Spleen (tissue), 7 donors: ENCODE data around the genes BCL2, VPS4B and SERPINB5.

- PRO-cap, 4 experiments: no peak in any of the 4 experiments
- RAMPAGE, long total RNA, 4 experiments: no peak in any of the 4 experiments
These were observed 16.5 kb downstream of the ZCCHC2 start for GRCh38 chr18:62538939-62540140.

DNA sequence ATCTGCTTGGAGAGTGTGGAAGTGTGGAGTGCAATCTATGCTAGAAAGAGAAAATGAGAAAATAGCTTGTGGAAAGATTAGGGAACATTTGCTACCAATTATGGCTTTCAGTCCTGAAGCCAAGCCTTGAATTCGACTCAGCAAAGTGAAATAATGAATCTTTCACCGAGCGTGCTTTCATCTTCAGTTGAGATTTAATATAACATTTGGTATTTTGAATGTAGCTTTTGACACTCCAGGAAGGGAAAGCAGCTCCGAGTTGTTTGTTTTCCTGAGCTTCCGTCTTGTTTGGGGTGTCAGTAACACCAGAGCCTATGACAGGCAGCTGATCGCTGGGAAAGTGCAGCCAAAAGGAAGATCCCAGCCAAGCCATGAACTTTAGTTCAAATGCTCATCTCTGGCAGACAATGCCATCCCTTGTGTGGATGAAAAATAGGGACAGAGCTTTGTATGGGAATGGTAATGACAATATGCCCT is 25.1 kb upstream of the PHLPP1 start:
- PRO-cap, 4 experiments: no peak in any of the 4 experiments
- RAMPAGE, long total RNA, 4 experiments: no peak in any of the 4 experiments

GRCh38 chr18:62714625-62715432 is 512 bp upstream of the PHLPP1 start:
- PRO-cap, 4 experiments: peak in 4 of 4 experiments; most common plus-strand start chr18:62715364 (in 2); most common minus-strand start chr18:62715146 (in 2)
- RAMPAGE, long total RNA, 4 experiments: no peak in any of the 4 experiments

DNA sequence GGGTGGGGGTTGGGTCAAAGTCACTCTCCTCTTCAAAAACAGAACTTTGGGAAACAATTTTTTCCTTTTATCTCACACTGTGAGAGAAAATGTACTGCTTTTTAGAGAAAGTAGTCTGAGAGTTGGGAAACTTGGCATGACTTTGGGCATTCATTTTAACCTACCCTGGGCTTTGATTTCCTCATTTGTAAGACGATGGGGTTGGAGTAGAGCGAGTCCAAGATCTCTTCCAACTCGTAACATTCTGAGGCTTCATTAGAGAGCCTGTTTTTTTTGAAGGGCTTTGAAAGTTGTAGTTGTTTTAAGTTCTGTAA is 8.3 kb downstream of the PHLPP1 start:
- PRO-cap, 4 experiments: no peak in any of the 4 experiments
- RAMPAGE, long total RNA, 4 experiments: no peak in any of the 4 experiments

DNA sequence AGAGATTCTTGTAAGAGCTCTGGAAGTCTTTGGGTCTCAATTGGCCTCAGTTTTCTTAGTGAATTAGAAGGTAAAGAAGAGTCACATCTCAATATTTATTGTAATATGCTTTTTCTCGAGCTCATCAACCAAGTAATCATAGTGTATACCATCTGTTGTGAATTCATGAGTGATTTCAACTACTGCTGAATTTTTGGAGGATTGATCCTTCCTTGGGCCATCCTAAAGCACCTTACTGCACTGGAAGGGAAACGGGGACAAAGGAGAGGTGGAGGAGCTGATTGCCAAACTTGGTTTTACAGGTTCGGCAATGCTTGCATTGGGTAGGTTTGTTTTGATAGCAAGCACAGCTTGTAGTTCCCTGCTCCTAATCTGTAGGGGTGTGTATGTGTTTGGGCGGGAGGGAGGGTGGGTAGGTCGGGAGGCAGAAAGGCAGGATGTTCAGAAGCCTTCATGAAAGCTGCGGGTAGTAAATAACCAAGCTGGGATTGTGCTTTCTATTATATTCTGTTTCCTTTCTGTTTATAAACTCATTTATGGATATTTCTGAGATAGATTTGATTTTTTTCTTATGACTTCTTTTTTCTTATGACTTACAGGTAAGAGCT is 24.5 kb downstream of the PHLPP1 start:
- PRO-cap, 4 experiments: no peak in any of the 4 experiments
- RAMPAGE, long total RNA, 4 experiments: no peak in any of the 4 experiments

DNA sequence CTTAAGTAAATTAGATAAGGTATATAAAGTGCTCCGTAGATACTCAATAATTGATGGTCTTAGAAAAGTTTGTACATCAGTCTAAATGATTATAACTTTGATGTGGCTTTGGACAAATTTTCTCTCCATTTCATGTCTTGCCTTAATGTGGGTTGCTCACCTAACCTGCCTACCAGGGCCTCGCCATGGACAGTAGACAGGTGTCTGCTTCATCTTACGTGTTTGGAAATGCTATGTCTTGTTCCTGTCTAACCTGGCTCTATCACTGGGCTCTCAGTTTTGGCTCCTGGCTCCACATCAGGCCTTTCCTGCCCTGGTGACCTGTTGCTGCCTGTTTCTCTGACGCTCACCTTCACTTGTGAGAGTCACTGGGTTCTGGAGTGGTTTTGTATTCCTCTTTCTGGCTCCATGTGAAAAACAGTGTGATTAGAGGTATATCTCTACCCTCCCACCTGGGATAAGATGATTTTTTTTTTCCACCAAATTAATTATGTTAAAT is 65.9 kb downstream of the PHLPP1 start:
- PRO-cap, 4 experiments: no peak in any of the 4 experiments
- RAMPAGE, long total RNA, 4 experiments: no peak in any of the 4 experiments

GRCh38 chr18:62991793-62992427 is 276.6 kb downstream of the PHLPP1 start:
- PRO-cap, 4 experiments: no peak in any of the 4 experiments
- RAMPAGE, long total RNA, 4 experiments: no peak in any of the 4 experiments

- PRO-cap, 4 experiments: no peak in any of the 4 experiments
- RAMPAGE, long total RNA, 4 experiments: no peak in any of the 4 experiments
These were observed 219.8 kb downstream of the BCL2 start for GRCh38 chr18:63099780-63100084.

DNA sequence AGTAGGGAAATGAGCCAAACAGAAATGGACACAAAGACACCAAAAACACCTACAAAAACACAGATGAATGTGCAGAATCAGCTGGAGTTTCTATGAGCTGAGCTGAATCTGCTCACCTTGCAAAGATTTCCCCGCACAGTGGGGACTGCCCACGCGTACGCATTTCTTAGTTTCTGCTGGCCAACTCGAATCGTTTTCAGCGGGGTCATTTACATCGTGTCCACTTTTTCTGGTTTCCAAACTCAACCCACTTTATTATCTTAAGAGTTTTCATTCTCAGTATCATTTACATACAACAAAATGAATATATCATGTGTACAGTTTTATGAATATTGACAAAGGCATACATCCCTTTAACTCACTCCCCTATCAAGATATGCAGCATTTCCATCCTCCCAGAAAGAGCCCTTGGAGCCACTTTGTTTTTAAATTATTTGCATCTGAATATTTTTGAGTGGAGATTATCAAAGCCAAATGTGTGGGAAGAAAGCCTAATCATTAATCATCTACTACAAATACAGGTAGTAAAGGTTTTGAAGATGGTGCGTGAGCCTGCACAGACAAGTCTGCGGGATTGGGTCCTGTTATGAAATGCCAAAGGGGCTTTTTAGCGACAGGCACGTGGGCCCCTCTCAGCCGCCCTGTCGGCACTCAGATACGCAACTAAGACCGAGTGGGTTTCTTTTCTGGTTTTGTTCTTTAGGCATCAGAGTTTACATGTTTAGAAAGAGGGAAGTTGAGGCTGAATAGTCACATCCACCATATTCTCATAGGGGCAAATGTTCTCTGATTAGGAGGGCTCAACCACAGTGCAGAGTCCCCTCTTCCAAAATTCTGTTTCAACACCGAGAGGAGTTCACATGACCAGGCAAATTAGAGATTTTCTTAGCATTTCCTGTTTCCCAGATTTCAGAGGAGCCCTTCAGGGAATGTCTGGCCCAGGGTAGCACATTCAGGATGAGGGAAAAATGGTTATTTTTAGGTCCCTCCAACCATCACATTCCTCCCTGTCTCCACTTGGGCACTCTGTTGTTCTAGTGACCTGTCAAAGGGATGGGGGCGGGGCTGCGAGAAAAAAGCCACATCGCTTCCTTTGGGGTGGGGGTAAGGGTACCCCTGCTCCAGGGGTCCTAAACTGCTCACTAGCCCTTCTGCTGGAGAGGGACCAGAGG is 159.5 kb downstream of the BCL2 start:
- PRO-cap, 4 experiments: peak in 4 of 4 experiments; most common plus-strand start position 724 of the sequence (in 2); most common minus-strand start position 665 of the sequence (in 4)
- RAMPAGE, long total RNA, 4 experiments: no peak in any of the 4 experiments

GRCh38 chr18:63178200-63179062 is 141.1 kb downstream of the BCL2 start:
- PRO-cap, 4 experiments: no peak in any of the 4 experiments
- RAMPAGE, long total RNA, 4 experiments: no peak in any of the 4 experiments

DNA sequence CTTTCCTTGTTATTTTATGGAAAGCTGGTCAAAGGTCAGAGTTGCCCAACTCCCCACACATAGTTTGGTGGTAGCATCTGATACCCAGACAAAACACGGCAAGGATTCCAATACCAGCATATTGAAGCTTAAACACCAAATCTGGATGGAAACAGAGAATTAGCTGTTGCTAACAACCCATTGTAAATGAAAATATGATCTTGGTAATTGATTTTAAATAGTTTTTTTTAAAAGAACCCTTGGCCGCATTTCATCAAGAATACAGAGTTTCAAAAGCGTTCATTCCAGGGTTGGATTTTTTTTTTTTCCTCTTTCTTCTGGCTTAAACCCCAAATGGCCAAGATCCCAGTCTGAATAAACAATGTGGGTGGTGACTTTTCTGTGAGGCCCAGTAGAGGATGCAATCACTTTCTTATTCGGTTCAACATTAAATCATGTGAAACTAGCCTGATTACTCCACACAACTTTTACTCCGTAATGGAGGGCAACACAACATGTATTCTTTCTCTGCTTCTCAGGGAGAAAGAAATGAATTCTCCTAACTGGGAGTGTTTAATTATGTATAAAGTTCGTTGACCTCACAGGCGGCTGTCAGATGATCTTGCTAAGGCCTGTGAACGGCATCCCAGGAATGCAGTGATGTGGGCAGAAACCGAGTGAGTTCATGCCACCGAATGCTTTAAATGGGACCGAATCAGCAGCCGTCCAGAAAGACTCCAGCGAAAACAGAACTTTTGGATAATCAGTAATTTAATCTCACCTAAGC is 81.7 kb downstream of the BCL2 start:
- PRO-cap, 4 experiments: peak in 1 of 4 experiments; most common plus-strand start position 439 of the sequence (in 1)
- RAMPAGE, long total RNA, 4 experiments: no peak in any of the 4 experiments

DNA sequence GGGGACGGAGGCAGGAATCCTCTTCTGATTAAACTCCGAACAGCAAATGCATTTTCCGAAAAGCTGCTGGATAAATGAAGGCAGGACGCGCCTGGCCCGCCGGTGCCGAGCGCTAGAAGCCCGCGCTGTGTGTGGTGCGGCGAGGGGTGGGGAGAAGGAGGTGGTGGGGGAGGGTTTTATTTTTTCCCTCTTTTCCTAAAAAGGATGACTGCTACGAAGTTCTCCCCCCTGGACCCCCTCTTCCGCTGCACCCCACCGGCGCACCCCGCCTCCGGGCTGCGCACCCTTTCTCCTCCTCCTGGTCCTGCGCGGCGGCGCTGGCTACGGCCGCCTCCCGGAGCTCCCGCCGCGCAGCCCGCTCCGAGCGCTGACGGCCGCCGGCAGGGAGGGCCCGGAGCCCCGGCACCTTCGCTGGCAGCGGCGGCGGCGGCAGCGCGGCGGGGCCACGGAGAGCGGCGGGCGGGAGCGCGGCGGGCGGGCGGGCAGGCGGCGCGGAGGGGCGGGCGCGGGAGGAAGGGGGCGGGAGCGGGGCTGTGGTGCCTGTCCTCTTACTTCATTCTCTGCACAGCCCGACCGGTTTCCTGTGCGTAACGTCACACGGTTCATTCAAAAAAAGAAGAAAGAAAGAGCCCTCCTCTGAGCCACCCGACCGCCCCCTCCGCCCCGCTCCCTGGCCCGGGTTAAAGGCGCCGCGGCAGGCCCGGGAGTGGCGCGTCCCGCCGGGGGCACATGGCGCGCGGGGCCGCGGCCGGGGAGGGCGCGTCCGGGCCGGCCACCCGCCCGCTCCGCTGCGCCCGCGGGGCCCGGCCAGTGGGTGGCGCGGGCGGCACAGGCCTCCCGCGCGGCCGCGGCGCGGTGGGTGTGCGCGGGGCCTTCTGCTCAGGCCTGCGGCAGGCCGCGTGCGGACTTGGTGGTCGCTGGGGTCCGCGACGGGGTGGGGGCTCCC is at the start of gene BCL2:
BCL2 (minus strand) TSS at position 148 of the 946 bp plus-strand sequence.
- PRO-cap, 4 experiments: peak in 4 of 4 experiments; most common plus-strand start position 683 of the sequence (in 4); most common minus-strand start position 48 of the sequence (in 3)
- RAMPAGE, long total RNA, 4 experiments: start-site peak on the minus strand in 2 of 4 experiments, centred at positions 136 to 140 of the sequence, 151 to 349 reads per replicate

- PRO-cap, 4 experiments: no peak in any of the 4 experiments
- RAMPAGE, long total RNA, 4 experiments: no peak in any of the 4 experiments
These were observed 10.7 kb downstream of the KDSR start for GRCh38 chr18:63356234-63356743.

DNA sequence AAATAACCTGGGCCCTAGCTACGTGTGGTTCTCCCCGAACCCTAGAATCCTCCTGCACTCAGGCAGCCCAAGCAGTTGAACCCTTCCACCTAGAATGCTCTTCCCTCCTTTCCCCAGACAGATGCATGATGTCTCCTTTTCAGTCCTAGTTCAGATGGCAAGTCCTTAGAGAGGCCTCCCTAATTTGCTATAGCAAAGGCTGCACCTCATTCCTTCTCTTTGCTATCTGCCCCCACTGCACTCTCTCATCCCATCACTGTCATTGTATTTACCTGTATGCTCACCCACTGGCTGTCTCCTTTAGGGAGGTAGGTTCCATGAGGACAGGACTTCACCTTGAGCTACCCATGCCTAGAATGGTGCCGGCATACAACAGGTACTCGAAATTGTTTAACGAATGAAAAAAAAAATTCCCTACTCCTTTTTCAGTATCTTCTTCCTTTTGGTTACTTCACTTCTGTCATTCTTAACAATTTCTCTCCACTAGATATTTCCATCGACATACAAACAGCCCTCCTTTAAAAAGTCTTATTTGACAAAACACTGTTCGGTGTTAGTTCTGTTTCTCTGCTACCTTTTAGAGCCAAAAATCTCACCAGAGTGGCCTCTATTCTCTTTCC is 5.5 kb downstream of the VPS4B start:
- PRO-cap, 4 experiments: no peak in any of the 4 experiments
- RAMPAGE, long total RNA, 4 experiments: no peak in any of the 4 experiments

DNA sequence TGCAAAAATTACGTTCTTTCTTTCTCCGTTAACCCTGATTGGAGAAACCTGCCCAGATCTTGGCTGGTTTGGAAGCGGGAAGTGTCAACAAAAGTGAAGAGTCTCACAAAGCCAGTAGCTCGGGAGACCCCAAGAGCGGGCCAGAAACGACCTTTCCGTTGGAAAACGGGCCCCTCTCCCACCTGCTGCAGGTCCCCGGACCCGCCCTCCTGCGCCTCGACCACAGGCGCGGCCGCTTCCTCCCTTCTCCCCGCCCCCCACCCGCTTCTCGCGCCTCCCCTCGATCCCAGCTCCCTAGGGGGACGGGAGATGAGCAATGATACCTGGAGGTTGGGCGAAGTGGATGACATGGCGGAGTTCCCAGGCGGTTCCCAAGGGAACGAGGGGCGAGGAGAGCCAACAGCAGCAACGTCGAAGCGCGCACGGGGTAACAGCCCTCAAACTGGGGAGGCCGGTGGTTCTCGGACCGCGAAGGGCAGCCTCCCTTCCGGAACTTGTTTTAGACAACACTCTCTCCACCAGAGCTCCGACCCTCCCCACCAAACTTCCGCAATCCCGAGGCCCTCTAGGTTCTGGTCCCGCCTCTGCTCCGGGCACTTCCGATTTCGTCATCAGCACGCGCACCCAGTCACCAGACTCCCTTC is at the start of gene VPS4B:
VPS4B (minus strand) TSS at position 567 of the 644 bp plus-strand sequence.
- PRO-cap, 4 experiments: peak in 4 of 4 experiments; most common plus-strand start position 297 of the sequence (in 1); most common minus-strand start position 538 of the sequence (in 3)
- RAMPAGE, long total RNA, 4 experiments: start-site peak on the minus strand in 4 of 4 experiments, centred at positions 518 to 532 of the sequence, 836 to 1,245 reads per replicate

GRCh38 chr18:63427416-63427792 is 5.1 kb upstream of the VPS4B start:
- PRO-cap, 4 experiments: no peak in any of the 4 experiments
- RAMPAGE, long total RNA, 4 experiments: no peak in any of the 4 experiments

DNA sequence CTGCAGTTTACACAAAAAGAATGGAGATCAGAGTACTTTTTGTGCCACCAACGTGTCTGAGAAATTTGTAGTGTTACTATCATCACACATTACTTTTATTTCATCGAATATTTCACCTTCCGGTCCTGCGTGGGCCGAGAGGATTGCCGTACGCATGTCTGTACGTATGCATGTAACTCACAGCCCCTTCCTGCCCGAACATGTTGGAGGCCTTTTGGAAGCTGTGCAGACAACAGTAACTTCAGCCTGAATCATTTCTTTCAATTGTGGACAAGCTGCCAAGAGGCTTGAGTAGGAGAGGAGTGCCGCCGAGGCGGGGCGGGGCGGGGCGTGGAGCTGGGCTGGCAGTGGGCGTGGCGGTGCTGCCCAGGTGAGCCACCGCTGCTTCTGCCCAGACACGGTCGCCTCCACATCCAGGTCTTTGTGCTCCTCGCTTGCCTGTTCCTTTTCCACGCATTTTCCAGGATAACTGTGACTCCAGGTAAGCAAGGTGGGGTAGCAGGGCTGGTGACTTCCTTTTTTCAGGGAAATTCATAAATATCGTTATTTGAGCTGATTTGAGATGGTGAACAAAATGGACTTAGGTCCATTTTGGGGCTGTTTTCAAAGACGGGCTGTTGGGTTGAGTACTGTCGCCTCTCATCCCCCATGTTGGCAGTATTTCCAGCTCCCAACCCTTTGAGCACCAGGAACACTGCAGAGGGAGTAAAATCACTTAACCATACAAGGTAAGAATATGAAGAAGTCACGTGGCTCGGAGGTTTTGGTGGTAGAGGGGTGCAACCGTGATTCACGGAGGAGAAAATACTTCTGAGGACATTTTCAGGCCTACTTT is at the start of gene SERPINB5:
SERPINB5 (plus strand) TSS at position 394 of the 835 bp plus-strand sequence.
- PRO-cap, 4 experiments: no peak in any of the 4 experiments
- RAMPAGE, long total RNA, 4 experiments: no peak in any of the 4 experiments

- PRO-cap, 4 experiments: no peak in any of the 4 experiments
- RAMPAGE, long total RNA, 4 experiments: no peak in any of the 4 experiments
These were observed 13.7 kb downstream of the SERPINB5 start for GRCh38 chr18:63490280-63490936.

DNA sequence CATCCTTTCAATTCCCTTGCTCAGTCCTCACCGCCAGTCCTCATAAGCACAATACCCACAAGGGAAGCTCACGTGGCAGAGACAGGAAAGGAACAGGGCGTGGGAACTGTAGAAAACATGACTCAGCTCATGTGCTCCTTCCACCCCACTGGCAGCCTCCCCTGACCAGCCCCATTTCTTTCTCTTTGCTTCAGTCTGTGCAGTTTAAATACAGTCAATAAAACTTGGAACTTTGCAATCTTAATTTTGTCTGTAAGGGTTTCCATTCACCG is 36.6 kb upstream of the CDH19 start:
- PRO-cap, 4 experiments: no peak in any of the 4 experiments
- RAMPAGE, long total RNA, 4 experiments: no peak in any of the 4 experiments

- PRO-cap, 4 experiments: no peak in any of the 4 experiments
- RAMPAGE, long total RNA, 4 experiments: no peak in any of the 4 experiments
These were observed 370.6 kb downstream of the DSEL start for GRCh38 chr18:67145831-67146436.